Type B pancreatic cell (in vitro differentiated cells): ENCODE results near the genes GPR65 and ZC3H14.

GRCh38 chr14:80942158-80942532 lies 607 bp upstream of the CEP128 start:
- PRO-cap, result no peak

- PRO-cap, result no peak
Observed at GRCh38 chr14:81114092-81114378, 106.7 kb downstream of the GTF2A1 start.

- PRO-cap, result no peak
Observed at GRCh38 chr14:81158809-81159008, 62.0 kb downstream of the GTF2A1 start.

DNA sequence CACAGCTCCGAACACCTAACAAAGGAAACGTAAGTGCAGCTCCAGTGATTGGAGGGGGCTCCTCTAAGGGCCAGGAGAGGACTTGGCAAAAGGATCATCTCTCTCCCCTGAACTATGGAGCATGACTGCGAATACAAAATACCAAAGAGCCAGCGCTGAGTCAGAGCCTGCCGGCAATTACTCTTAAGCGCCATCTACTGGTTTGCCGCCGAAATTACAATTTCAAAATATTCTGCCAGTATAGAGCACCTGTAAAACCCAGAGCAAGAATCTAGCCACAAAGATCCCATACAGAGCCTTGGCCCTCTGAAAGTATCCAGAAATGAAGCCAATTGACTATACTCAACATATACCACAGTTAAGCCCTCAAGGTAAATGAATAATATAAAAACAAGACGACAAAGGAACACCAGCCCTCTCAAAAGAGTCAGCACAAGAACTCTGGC lies 50.2 kb downstream of the GTF2A1 start:
- PRO-cap, result unidirectional peak, minus-strand start at position 114 of the sequence

GRCh38 chr14:81205670-81205915 lies 15.2 kb downstream of the GTF2A1 start:
- PRO-cap, result no peak

DNA sequence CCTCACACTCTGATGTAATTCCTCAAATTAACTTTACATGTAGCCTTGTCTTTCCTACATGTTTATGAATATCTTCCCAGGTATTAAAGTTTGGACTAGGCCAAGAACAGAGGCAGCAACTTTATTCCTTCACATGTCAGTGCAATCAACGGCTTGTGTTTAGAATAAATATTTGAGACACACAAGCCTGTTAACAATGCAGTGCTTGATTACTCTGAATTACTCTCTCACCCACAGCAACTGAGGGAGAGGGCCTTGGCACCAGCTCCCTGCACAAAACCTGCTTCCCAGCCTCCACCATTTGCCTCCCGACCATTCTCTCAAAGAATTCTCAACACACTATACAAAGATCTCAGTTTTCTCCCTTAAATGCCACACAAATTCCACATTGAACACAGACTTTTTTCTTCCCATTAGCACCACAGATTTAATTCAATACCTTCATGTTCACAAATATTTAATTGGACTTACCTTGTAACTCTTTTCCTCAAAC lies 77.0 kb downstream of the STON2 start:
- PRO-cap, result no peak

- PRO-cap, result bidirectional peak, plus-strand start at chr14:81324253, minus-strand start at chr14:81324157
Observed at GRCh38 chr14:81323667-81324732, 76.1 kb downstream of the STON2 start.

- PRO-cap, result no peak
Observed at GRCh38 chr14:81384531-81385372, 15.4 kb downstream of the STON2 start.

DNA sequence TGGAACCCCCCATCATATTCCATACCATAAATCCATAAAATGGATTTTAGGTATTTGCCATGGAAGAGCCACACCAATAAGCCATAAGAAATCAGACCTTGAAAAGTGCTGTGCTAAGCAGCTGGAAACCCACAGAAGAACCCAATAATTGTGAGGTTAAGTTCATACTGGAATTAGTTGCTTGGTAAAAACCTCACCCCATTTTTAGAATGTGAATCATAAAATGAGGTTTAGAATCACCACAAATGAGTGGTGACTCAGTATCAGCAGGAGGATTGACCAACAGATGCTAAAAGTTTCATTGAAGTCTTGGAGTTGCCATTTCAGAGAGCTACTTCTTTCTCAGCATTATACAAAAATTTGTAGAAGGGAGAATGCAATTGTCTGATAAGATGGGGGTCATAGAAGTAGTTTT lies 1.3 kb upstream of the STON2 start:
- PRO-cap, result bidirectional peak, plus-strand start at position 260 of the sequence, minus-strand start at position 143 of the sequence

- PRO-cap, result no peak
Observed at GRCh38 chr14:81470953-81471558, 62.6 kb downstream of the SEL1L start.

DNA sequence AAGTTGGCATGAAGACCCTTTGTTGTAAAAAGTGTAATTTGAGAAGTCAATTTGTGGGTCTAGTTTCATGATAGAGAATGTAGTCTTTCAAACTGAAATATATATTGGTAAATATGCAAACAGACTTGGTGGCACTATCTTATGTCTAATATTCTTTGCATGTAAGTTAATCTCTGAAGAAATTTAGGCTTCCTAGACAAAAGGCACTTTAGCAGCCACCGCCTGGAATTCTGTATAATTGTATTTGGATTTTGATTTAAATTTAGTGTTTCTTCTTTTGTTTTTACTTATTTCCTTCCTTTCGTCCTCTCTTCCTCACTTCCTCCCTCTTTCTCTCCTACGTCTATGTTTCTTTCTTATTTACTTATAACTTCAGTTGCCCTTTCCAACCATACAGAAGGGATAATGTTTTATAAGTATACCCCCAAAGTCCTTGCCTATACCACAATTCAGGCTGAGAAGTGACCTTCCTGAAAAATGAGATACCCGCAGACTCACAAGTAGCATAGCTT lies 215.6 kb upstream of the SEL1L start:
- PRO-cap, result no peak

DNA sequence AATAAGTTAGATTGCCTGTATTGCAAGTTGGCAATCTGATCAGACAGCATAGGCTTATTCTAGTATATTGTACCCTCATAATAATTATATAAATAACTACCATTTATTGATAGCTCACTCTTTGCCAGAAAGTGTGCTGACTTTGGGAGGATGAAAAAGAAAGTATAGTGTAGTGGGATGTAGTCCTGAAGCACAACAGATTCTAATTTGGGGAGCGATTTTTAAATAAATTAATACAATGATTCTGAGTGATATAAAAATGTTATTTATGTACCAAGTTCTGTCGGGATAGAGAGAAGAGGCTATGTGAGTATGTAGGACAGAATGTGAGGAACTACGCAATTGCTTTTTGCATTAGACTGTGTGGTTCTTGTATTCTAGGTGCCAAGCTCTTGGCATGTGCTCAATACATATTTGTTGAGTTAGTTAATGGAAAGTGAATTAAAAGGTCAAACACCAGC lies 853.8 kb upstream of the SEL1L start:
- PRO-cap, result no peak

DNA sequence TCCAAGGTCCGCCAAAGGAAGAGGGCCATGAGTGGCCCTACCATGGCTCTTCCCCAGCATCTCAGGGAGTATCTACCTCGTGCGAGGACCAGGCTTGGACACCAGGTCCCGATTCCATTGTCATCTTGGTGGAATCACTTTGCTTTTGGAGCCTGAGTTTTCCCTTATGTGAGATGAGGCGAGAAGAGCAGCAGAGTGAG lies 358 bp upstream of the GALC start:
- PRO-cap, result bidirectional peak, plus-strand start at position 64 of the sequence, minus-strand start at position 63 of the sequence

GRCh38 chr14:88004858-88005713 lies at the start of gene GPR65:
Gene GPR65 (plus strand): TSS chr14:88005135.
- PRO-cap, result no peak

GRCh38 chr14:88129825-88130640 lies 125.1 kb downstream of the GPR65 start:
- PRO-cap, result no peak

- PRO-cap, result no peak
Observed at GRCh38 chr14:88185702-88186120, 137.4 kb downstream of the KCNK10 start.

DNA sequence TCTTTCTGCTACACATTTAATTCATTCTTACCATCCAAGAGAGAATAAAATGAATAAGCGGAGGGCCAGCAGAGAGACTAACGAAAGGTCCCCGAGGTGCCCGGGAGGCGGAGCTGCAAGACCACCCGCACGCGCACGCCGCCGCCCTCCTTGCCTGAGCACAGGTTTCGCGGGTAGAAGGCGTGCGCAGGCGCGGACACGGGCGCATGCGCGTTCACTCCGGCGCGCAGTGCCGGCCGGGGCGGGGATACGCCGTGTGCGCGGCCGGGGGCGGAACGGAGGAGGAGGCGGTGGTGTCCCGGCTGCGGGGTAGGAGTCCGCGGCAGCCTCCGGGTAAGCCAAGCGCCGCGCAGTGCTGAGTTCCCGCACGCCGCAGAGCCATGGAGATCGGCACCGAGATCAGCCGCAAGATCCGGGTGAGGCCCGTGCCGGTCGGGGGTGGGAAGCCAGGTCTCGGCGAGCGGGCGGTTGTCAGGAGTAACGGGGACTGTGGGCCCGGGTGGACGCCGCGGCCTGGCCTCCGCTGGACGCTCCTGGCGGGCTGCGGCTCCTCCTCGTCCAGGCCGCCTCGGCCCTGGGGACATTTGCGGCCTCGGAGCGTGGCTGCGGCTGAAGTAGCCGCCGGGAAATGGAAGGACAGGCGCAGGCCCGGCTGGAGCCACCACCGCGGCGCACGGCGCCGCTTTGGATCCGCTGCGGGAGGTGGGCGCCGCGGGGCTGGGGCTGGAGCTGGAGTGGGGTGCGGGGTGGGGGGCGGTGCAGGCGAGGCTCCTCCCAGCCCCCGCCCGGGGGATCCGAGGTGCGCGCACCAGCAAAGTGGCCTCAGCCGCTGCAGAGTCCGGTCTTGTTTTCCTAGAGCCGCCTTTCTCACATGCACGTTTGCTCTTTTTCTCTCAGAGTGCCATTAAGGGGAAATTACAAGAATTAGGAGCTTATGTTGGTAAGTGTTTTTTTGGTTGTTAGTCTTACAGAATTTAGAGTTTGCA lies at the start of gene ZC3H14:
TSS of gene ZC3H14 (plus strand) at position 284 of the 986 bp plus-strand sequence.
- PRO-cap, result bidirectional peak, plus-strand start at position 312 of the sequence, minus-strand start at position 152 of the sequence; bidirectional peak, plus-strand start at position 814 of the sequence, minus-strand start at position 686 of the sequence

- PRO-cap, result no peak
Observed at GRCh38 chr14:88613895-88614094, 51.0 kb downstream of the ZC3H14 start.

GRCh38 chr14:88682078-88682545 lies 110.6 kb downstream of the EML5 start:
- PRO-cap, result no peak

DNA sequence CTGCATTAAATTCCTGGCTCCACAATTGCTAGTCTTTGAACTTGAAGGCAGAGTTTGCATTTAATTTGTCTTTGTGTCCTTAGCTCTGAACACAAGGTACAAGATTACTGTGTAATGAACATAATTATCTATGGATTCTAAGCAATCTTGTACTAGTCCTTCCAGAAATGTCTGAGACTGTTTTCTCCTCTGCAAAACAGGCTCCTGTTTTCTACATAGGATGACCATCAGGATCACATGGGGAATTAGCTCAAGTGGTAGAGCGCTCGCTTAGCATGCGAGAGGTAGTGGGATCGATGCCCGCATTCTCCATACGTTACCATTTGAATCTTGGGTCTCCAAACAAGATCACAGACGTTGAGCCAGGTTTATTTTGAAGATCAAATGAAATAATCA lies 154.4 kb downstream of the TTC8 start:
- PRO-cap, result no peak